Gastroesophageal sphincter (tissue), 4 donors: ENCODE measurements around a stretch of chr5.

- PRO-cap = no peak
- RAMPAGE, long total RNA, 4 experiments = no peak in any of the 4 experiments
Observed at GRCh38 chr5:154689-155388, 36.5 kb upstream of the LRRC14B start.

GRCh38 chr5:168467-168727 lies 22.9 kb upstream of the LRRC14B start:
- PRO-cap = no peak
- RAMPAGE, long total RNA, 4 experiments = no peak in any of the 4 experiments

DNA sequence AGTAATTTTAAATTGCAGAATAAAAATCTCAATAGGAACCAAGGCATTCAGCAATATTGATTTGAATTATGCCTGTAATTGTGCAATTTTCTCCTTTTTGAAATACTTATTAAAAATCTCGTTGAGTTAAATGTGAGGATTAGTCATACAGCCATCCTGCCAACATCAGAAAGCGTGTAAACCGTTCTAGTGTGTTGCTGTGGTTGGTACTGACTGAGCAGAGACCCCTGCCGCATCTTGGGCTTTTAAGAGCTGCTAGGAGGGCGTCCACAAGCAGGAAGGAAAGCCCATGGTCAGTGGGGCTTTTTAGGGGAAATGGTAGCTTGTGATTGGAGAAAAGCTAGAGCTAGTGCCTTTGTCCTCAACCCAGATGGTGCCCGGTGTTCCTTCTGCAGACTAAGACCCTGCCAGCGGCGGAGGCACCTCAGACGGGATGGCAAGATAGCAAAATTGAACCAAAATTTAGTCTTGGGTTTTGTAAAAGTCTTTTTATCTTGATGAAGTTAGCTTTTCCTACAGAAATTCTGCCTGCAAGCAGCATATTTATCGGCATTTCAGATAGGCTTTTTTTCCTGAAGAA lies 1.4 kb downstream of the SDHA start:
- PRO-cap = no peak
- RAMPAGE, long total RNA, 4 experiments = no peak in any of the 4 experiments

DNA sequence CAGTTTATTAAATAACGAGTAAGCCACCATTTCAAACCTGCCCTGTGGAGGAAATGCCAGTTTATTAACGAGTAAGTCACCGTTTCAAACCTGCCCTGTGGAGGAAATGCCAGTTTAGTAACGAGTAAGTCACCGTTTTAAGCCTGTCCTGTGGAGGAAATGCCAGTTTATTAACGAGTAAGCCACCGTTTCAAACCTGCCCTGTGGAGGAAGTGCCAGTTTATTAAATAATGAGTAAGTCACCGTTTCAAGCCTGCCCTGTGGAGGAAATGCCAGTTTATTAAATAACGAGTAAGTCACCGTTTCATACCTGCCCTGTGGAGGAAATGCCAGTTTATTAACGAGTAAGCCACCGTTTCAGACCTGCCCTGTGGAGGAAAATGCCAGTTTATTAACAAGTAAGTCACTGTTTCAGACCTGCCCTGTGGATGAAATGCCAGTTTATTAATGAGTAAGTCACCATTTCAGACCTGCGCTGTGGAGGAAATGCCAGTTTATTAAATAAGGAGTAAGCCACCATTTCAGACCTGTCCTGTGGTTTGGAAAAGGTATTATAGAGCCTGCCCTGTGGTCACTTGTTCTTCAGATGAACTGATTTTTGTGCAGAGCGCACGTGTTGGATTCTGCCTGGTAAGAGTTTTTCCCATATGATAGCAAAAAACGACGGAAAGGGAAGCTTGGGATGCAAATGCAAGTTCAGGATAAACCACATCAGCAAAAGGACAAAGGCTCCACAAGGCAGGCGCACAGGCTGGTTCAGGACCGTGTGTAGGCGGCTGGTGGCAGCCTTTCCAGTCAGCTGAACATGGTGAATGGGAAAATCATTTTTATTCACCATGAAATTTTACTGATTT lies 18.8 kb upstream of the PDCD6 start:
- PRO-cap = no peak
- RAMPAGE, long total RNA, 4 experiments = no peak in any of the 4 experiments

DNA sequence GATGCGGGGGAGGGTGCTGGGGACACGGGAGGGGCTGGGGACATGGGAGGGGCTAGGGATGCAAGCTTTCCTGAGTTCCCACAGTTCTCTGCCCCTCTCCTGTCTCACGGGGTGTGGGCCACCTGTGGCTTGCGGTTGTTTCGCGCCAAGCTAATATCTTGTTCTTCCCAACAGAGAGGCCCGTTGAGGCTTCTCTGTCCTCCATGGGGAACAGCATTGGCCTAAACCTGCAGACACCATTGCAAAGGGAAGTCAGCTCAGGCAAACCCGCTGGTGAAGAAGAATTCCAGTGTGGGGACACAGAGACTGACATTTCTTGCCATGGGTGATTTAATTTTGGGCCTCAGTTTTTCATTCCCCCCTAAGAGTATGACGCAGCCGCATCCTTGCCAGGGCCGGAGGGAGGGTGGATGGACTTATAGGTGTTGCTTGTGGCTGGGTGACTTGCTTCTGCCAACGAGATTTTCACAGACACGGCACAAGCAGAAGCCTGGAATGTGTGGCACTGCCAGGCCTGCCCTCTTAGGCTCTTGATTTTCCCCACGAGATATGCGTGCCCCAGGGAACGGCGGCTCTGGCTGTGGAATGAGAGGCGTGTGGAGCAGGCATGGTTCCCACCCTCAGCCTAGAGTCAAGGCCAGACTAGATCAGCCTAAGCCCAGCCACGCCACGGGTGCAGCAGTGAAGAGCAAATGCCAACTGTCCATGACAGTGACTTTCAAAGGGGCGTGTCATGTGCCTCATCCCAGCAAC lies 7.6 kb downstream of the PDCD6 start:
- PRO-cap = no peak
- RAMPAGE, long total RNA, 4 experiments = no peak in any of the 4 experiments

- PRO-cap = no peak
- RAMPAGE, long total RNA, 4 experiments = no peak in any of the 4 experiments
Observed at GRCh38 chr5:279597-279939, 8.1 kb downstream of the PDCD6 start.

DNA sequence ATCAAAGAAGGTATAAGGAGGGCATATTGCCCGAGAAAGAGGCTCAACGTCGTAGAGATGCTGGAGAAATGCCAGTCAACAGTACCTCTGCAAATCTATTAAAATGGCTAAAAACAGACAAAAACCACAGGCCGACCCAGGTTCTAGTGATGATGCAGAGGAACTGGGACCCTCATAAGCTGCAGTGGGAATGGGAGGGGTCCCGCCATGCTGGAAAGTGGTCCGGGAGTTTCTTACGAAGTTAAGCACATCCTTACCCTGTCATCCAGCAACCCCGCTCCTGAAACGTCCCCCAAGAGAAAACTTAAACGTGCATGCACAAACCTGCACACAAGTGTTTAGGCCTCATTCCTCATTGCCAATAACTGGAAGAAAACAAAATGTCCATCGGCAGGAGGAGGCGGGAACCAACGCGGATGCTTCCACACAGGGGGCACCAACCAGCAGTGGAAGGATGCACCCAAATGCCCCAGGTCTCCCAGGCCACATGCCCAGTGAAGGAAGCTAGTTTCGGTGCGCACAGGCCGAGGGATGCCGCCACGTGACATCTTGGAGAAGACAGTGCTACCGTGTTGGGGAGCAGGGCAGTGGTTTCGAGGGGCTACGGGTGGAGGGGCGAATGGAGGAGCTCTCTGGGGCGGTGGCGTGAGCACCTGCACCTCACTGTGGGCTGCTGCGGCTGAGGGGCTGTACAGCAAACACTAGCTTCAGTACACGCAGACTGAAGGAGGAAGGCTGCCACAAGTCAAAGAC lies 23.1 kb downstream of the PDCD6 start:
- PRO-cap = no peak
- RAMPAGE, long total RNA, 4 experiments = no peak in any of the 4 experiments

GRCh38 chr5:445925-446937 lies 3.3 kb downstream of the EXOC3 start:
- PRO-cap = no peak
- RAMPAGE, long total RNA, 4 experiments = no peak in any of the 4 experiments

DNA sequence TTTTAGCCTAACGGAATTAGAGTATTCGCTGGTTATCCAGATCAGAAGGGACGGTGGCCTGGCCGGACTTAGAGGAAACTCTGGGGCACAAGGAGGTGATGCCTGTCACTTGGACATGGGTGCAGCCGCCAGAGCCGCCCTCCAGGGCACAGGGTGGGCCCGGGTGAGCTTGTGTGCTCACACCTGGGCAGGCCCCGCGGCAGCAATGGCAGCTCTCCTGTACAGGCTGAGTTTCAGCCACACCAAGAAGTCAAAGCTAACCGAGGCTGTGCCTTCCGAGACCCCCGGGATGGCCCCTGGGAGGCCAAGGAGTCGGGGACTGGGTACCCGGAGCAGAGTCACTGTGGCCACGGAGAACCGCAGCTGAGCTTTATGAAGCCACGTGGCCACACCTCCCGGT lies 37.4 kb downstream of the EXOC3 start:
- PRO-cap = no peak
- RAMPAGE, long total RNA, 4 experiments = no peak in any of the 4 experiments

DNA sequence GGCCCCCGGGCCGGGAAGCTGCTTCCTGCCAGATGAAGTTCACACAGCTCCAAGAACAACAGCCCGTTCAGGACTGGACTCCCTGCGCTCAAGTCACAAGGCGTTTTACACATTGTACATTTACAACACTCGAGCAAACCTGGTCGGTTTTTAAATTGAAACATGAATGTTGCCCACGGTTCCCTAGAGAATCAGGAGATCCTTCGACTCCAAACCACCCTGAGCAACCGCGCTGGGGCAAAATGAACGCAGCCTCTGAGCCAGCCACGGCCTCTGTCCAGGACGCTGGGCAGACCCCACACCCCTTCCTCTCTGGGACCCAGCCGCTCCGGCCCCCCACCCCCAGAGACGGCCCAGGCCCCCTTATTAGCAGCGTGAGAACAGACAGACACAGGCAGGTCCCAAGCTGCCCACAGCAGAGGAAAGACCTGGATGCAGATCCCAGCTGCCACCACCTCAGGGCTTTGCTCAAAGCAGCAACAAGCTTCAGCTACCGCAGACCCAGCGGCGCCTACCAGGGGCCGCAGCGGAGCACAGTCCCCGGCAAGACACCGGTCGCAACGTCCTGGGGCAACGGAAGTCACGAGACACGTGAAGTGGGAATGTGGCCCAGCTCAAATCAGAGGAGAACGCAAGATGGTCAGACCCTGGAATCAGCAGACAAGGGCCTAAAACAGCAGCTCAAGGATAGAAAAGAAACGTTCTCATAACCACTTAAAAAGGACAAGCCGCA lies 22.1 kb downstream of the SLC9A3 start:
- PRO-cap = no peak
- RAMPAGE, long total RNA, 4 experiments = no peak in any of the 4 experiments

- PRO-cap = no peak
- RAMPAGE, long total RNA, 4 experiments = no peak in any of the 4 experiments
Observed at GRCh38 chr5:553826-554292, 29.6 kb upstream of the SLC9A3 start.

DNA sequence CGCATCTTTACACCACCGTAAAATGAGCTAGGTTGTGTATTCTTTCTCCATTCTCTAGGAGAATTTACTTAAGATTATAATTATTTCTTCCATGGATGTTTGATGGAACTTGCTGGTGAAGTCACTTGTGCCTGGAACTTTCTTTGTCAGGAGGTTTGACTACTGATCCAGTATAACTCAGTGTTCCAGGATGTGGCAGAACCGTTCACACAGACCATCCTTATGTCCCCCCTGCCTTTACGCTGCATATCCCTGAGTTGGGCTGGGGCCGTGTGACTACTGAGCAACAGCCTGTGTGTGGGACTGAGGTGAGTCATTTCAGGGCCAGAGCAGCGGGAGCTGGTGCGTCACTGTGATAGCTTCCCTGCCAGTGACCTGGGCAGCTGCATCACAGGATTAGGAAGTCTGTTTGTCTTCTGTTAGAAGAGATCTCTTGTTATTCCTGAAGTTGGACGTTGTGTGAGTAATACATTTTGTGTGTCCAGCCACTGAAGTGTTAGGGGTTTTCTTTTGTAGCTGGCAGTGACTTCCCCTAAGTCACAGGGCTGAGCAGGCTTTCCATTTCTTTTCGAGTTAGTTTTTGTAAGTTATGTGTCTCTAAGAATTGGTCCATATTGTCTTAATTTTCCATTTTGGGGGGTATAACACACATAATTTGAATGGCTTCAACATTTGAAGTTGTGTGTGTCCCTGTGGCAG lies 35.6 kb downstream of the TPPP start:
- PRO-cap = no peak
- RAMPAGE, long total RNA, 4 experiments = no peak in any of the 4 experiments

GRCh38 chr5:670881-671896 lies 22.0 kb downstream of the TPPP start:
- PRO-cap = no peak
- RAMPAGE, long total RNA, 4 experiments = no peak in any of the 4 experiments

DNA sequence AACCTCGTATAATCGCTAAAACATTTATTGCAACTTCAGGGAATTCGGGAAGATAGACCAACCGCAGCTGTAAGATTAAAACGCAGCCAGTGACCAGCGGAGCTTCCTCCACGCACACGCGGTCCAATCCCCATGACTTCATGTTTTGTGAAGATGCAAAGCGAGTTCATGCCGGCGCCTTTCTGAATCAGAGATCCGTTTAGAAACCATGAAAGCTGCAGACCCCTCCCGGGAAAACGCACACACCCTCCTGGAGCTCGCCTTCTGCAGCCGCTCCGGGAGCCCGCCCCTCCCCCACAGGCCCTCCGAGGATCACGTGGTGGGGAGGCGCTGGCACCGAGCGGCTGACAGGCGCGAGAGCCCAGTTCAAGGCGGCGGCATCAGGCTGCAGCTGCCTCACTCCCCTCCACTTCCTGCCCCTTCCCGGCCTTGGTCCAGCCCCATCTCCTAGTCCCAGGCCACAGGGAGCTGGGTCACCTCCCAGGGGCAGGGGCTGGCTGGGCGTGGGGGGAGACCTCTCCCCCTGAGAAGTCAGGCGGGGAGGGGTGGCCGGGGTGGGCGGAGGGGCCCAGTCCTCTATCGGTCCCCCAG lies 2.2 kb downstream of the TPPP start:
- PRO-cap = unidirectional peak, plus-strand start at position 364 of the sequence
- RAMPAGE, long total RNA, 4 experiments = no peak in any of the 4 experiments

DNA sequence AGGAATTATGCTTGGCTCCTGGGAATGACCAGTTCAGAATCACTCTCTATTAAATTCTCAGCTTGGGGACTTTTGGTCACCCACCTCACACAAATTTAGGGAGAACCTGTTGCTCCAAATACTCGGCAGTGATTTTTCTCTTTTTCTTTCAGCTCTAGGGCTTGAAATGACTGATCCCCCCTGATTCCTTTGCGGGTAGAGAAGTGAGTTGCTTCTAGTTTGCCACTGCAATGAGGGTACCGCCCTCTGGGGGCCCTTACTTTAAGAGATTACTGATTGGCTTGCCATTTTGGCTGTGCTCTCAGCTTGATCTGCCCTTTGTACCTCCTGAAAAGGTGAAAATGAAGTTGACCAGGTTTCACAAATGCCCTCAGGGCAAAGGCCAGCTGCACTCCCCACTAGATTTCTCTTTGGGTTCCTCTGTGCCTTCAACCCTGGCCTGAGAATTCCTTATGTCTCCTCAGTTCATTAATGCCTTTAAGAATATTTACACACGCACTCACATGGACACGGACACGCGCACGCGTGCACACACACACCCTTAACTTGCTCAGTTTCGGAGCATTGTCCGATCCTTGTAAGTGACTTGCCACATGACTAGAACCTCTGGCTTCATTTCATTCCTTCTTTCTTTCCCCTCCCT lies 20.6 kb upstream of the TPPP start:
- PRO-cap = no peak
- RAMPAGE, long total RNA, 4 experiments = no peak in any of the 4 experiments

- PRO-cap = bidirectional peak, plus-strand start at chr5:758289, minus-strand start at chr5:757991
- RAMPAGE, long total RNA, 4 experiments = no peak in any of the 4 experiments
Observed at GRCh38 chr5:757529-758638, 26.6 kb downstream of the ZDHHC11B start.

GRCh38 chr5:777203-777997 lies 7.1 kb downstream of the ZDHHC11B start:
- PRO-cap = no peak
- RAMPAGE, long total RNA, 4 experiments = no peak in any of the 4 experiments

DNA sequence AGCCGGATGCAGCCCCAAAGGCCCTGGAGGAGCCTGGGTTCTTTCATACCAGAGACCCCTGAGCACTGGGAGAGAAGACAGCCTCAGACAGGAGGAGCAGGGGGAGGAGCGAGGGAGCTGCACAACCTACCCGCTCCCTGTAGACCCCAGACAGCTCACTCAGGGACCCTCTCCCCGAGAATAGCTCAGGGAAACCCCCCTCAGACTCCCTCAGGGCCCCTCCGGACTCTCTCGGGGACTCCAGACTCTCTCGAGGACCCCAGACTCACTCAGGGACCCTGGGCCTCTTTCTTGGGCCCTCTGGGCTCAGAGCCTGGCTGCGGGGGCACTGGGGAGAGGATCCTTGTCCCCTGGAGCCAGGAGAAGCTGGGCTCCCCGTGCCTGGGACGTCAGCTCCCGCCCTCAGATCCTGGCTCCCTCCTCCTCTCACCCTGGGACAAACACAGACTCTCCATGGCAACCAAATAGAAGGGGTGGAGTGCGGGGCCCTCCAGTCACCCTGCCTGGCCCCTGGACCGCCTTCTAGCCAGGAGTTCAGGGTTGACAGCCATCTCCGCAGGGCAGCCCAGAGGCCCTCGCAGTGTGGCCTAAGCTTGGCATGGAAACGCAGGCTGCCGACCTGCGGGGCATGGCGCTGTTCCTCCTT lies 1.3 kb downstream of the ZDHHC11 start:
- PRO-cap = bidirectional peak, plus-strand start at position 521 of the sequence, minus-strand start at position 408 of the sequence
- RAMPAGE, long total RNA, 4 experiments = no peak in any of the 4 experiments

DNA sequence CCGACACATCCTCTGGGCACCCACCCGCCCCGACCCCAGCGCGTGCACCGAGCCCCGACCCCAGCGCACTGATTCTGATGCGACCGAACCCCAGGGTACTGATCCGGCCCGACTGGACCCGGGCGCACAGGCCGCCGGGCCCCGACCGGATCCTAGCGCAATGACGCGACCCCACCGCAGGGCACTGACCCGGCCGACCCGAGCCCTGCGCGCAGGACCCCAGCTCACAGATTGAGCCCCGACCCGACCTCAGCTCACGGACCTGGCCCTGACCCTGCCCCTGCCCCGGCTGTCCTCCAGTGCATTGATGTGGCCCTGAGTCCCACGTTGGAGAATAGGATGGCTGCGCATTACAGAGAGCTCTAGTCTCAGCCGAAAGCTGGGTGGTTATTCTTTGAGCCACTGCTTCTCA lies 428 bp downstream of the TRIP13 start:
- PRO-cap = no peak
- RAMPAGE, long total RNA, 4 experiments = no peak in any of the 4 experiments

DNA sequence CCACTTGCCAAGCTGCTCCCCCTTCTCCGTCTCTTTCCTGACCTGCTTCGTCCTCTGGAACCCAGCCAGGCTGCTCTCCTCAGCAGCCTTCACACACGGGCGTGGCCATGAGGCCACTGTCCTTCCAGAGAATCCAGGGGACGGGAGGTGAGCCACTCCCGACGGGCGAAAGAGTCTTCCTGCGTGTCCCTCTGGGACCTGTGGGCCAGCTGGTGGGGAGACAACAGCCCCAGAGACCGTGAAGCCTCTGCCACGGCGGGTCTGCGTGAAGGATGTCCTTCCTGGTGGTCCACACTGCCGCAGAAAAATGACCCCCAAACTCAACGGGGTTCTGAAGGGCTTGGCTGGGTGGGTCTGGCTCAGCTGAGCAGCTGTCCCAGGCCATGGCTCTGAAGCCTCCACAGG lies 47.5 kb upstream of the NKD2 start:
- PRO-cap = no peak
- RAMPAGE, long total RNA, 4 experiments = no peak in any of the 4 experiments